Epithelial cell of prostate (primary cell): ENCODE measurements around the gene OR10A2.

DNA sequence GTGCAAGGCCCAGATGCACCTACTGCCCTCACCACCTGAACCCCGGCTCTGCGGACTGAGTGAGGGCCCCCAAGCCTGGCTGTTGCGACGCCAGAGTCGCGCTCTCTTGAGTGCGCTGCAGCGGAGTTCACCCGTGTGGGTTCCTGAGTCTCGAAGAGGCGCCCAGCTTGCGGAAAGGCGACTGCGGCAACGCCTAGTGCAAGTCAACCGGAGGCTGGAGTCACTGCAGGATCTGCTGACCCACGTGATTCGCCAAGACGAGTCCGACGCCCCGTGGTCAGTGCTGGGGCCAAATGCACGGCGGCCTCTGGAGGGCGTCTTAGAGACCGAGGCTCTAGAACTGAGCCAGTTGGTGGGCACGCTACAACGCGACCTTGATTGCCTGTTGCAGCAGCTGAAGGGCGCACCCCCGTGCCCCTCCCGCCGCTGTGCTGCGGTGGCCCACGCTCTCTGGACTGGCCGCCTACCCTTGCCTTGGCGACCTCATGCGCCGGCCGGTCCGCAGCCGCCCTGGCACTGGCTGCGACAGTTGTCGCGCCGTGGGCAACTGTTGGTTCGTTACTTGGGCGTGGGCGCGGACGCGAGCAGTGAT is 32.7 kb downstream of the RRP8 start:
- RRBS, result no CpG with 5 or more reads among the region's 52 CpGs

GRCh38 chr11:6627602-6628284 is 8.5 kb upstream of the TPP1 start:
- RRBS, result no CpG with 5 or more reads among the region's 4 CpGs

DNA sequence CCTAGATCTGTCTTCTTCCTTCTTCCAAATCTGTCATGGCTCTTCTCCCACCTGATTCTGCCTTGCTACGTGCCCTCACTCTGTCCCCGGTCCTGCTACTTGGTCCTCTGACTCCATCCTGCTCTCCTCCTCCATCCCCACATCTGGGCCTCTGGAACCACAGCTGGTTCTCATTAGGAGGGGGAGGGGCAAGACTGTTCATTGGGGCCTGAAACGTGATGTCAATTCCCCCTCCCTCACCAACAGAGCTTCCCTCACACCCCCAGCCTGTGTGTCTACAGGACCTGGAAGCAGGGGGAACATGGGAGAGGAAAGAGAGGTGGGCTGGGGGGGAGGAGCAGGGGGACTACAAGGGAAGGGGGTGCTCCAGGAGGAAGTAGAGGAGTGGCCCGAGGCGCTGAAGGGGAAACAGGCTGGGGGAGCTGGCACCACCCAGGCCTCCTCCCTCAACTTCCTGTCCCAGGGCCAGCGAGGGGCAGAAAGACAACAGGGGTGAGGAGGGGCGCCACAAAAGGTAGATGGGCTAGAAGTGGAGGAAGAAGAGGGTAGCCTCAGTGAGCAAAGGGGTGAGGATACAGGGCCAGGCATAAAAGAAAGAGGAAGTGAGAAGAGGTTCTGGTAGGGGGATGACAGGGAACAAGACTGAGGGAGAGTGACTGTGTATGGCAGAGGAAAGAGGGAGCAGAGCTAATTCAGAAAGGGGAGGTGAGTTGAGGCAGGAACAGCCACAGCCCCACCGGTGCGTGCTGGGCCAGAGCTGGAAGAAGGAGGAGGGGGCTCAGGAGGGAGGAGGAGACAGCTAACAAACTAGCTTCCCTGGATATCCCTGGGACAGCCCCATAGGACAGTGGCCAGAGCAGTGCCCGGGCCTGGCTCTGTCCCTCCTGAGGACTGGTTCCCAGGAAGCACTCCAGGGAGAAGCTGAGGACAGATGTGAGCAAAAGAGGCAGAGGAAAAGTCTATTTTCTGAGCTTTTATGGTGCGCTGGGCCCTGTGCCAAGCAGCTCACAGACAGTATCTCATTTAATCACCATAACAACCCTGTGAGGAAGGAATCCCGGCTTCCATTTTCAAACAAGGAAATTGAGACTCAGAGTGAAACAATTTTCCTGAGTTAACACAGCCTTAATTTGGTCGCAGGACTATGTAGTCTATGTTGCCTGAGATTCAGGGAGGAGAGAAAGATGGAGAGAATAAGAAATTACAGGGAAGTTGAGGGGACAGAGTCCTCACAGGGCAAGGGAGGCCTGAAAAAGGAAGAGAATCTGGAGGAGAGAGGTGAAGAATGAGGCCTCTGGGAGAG is 8.6 kb downstream of the DCHS1 start:
- RRBS, result no CpG with 5 or more reads among the region's 13 CpGs

GRCh38 chr11:6862907-6863351 is at the start of gene OR10A2:
TSS of gene OR10A2 (plus strand) at chr11:6863057.
- RRBS, result no CpG with 5 or more reads among the region's 1 CpG

DNA sequence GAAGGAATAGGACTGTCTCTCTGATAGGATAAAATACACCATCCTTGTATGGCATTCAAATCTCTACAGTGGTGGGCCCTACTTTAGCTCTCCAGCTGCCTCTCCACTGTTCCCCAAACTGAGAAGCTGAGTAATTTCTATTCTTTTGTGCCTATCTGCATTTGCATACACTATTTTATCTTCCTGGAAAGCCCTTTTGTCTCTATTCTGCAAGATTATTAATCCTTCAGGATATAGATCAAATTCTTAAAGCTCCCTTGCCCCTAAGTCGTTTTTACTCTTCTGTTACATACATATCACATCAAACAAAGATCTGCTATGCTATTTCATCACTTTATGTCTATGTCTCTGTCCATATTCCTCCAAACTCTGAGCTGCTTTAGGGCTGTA is 7.5 kb downstream of the PPFIBP2 start:
- RRBS, result no CpG with 5 or more reads among the region's 1 CpG

DNA sequence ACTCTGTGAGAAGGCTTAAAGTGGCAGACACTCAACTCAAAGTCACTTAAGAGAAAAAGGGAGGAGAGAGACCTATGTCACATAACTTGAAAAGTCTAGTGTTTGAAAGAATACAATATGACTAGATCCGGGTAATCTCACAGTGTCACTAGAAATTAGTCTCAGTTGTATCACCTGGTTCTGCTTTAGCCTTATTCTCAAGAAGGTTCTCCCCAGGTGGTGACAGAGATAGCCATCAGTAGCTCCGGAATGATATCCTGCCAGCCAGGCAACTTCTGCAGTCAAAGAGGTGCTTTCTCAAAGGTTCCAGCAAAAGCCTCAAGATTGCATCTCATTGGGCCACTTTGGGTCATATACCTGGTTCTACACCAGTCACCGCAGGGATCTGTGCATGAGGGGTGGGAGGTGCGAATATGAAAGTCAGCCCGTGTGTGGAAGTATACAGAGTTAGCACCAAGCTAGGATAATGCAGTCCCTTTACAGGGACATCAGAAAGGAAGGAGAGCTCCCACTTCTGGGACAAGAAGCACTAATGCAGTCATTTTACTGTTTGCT is 61.2 kb downstream of the CYB5R2 start:
- RRBS, result 0% methylated on average over 2 of the region's 5 CpGs

DNA sequence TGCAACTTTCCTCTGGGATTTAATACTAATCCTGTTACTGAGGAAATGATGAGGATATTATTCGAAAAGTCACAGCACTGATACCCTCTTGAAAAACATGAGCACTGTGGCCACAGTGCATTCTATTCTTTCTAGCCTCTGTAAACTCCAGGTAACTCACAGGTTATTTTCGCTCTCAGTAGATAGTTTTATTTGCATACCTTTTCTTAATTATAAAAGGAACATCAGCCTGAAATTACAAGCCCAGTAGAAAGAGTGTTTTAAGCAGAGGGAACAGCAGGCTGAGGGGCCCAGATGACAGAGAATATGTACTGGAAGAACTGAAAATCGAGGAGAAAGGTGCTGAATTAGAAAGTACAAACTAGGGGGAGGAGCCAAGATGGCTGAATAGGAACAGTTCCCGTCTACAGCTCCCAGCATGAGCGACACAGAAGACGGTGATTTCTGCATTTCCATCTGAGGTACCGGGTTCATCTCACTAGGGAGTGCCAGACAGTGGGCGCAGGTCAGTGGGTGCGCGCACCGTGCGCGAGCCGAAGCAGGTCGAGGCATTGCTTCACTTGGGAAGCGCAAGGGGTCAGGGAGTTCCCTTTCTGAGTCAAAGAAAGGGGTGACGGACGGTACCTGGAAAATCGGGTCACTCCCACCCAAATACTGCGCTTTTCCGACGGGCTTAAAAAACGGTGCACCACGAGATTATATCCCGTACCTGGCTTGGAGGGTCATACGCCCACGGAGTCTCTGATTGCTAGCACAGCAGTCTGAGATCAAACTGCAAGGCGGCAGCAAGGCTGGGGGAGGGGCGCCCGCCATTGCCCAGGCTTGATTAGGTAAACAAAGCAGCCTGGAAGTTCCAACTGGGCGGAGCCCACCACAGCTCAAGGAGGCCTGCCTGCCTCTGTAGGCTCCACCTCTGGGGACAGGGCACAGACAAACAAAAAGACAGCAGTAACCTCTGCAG is 30.3 kb upstream of the OR5P3 start:
- RRBS, result no CpG with 5 or more reads among the region's 31 CpGs

- RRBS, result no CpG with 5 or more reads among the region's 6 CpGs
Measured at GRCh38 chr11:7890404-7891269, 40.4 kb downstream of the OR10A6 start.

DNA sequence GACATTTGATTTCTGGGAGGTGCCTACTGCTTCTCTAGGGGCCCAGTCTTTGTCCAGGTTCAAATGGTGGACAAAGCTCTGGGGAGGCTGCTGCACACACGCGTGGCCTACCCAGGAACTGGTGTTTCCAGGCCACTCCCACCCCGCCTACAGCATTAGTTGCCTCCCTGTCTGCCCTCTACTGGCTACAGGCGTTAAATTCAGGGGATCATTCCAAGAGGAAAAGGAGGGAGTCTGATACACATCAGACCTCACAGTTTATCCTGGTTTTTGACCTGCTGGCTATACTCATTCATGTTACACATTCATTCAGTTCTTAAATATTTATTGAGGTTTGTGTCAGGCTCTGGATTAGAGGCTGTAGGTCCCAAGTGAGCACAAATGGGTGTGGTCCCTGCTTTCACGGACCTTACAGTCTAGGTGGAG is 11.7 kb downstream of the TUB start:
- RRBS, result no CpG with 5 or more reads among the region's 5 CpGs

DNA sequence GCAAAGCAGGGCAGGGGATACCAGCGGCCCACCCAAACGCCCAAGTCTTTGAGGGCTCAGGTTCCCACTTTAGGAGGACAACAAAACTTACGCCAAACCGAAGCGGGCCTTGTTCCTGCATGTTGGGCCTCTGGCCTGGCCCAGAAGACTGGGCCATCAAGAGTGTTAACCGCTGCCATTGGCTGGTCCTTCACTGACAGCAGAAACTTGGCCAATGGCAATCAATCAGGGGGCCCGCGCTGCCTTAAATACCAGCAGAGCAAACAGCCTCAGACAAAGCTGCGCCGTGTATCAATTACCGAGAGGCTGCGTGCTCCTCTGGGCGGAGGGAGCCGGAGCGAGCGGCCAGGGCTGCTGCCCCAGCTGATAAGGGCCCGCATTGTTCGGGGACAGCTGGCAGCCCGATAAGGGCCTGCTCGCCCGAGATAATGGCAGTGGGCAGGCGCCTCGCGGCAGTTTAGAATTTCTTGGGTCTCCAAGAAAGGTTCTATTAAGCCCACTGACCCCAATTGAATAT is 37.4 kb upstream of the RIC3 start:
- RRBS, result no CpG with 5 or more reads among the region's 24 CpGs

DNA sequence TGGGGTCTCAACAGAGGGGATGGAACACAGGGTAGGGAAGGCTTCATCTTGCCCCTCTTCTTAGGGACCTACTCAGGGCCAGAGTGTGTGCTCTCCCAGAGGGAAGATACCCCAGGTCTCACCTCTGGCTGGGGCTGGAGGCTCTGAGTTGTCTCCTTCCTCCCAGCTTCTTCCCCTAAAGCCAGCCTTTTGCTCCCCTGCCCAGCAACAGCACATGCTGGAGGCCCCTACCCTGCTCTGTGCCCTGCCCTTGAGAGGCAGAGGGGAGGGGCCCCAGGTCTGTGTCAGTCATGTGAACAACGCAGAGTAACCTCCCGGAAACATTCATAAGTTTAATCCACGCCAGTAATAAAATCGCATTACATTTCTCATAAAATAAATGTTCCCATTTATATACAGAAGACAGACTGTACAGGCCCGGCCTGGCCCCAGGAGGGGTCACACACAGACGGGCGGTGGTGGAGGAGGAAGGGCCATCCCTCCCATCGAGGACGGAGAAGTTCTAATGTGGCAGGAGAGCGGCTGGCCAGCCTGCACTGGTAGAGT is 39.6 kb downstream of the LMO1 start:
- RRBS, result 40% methylated on average over 1 of the region's 10 CpGs

DNA sequence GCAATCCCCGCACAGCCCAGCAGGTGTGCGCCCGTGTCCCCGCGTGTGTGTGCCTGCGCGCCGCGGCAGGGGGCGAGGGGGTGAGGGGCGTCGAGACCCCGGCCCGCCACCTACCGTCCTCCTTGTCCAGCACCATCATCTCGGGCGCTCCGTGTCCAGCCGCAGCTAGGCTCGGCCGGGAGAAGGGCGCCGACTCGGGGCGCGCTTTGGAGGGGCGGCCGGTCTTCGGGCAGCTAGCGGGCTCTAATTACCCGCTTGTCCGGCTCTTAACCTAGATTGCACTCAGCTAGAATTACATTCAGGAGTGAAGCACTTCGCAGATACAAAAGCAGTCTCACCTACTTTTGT is 480 bp downstream of the LMO1 start:
- RRBS, result 3% methylated on average over 15 of the region's 33 CpGs

DNA sequence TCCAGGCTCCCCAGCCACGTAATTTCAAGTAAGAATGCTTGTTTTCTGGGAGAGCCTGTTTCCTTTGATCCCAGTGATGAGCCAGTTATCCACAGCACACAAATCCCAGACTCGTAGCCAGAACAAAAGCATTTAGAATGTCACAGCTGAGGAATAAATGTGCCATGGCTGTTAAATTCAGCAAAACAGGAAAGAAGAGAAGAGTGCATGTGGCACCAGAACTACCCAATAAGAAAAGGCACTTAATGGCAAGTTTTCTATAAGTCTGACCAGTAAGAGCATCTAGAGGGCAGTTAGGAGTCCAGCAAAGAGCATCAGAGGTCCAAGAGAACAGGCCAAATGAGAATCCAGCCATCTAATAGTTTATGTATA is 112.0 kb downstream of the STK33 start:
- RRBS, result no CpG with 5 or more reads among the region's 2 CpGs

- RRBS, result no CpG with 5 or more reads among the region's 5 CpGs
Measured at GRCh38 chr11:8640535-8641344, 41.7 kb downstream of the TRIM66 start.

DNA sequence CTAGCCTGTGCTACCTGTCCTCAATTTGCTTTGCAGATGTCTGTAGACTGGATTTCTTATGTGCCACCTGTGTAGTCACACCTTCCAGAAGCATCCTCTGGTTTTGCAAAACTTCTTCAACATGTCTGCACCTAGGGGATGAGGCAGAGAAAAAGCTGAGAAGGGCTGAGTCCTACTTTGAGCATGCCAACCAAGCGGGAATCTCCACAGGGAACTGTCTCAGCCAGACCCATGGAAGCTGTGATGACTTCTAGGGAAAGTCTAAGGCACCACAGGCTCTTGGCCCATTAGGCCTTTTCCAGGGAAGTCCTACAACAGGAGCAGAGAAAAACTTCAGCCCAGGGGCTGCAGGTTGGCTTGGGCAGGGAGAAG is 34.5 kb downstream of the TRIM66 start:
- RRBS, result no CpG with 5 or more reads among the region's 1 CpG

DNA sequence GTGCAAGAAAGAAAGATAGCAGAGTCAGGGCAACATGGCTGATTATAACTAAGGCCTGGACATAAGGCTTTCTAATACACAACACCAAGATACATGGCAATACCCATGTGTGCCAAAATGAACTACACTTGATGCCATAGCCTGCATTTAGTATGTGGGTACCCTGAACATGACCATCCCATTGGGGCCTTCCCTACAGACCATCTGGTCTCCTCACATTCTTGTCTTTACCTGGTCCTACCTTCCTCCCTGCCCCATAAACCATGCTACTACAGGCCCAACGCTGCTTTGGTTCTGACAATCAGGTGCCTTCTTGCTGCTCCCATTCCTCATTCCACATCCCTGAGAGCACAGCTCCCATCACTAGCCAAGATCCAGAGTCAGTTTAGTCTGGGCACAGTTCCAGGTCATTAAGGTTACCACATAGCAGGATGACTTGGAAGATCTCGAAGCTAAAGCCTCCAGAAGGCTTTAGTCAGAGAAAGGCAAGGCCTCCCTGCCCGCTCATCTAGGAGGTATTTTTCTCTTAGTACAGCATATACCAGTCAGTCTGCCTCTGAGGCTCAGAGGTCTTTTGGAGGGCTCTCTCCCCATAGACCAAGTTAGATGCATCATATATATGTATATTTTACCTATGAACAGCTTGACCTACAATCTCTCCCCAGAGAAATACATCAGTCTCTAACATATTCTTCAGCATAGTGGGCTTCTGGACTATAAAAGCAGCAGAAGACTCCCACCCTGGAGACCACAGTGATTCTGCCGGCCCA is 30.4 kb downstream of the TRIM66 start:
- RRBS, result no CpG with 5 or more reads among the region's 4 CpGs

DNA sequence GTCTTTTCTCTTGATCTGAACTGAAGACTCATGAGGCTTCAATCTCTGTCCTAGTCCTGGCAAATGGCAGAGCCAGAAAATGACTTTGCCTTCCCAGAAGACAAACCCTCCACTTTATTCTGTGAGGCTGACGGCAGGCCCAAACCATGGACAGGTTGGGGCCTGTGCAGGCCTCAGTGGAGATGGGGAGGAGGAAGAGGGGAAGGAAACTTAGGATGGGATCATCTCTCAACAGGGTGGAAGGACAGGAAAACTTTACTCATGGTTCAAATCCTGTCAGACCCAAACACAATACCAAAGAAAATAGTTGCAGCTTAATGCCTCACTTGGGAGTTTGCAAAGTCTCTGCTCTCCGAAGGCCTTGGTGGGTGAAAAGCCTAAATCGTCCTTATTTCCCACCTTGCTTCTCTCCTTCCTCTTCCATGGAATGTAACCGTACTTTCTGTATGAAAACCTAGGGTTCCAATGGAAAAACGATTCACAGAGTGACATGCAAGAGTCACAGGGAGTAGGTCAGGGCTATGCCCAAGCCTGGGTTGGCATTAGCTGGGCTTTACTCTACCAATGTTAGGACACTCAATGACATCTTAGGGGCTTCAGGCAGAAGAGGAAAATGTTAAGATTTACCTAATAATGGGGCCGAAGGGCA is 10.0 kb downstream of the RPL27A start:
- RRBS, result no CpG with 5 or more reads among the region's 6 CpGs

GRCh38 chr11:8720228-8720773 is 37.7 kb downstream of the RPL27A start:
- RRBS, result no CpG with 5 or more reads among the region's 3 CpGs

- RRBS, result no CpG with 5 or more reads among the region's 9 CpGs
Measured at GRCh38 chr11:8863326-8863588, 47.7 kb upstream of the AKIP1 start.

DNA sequence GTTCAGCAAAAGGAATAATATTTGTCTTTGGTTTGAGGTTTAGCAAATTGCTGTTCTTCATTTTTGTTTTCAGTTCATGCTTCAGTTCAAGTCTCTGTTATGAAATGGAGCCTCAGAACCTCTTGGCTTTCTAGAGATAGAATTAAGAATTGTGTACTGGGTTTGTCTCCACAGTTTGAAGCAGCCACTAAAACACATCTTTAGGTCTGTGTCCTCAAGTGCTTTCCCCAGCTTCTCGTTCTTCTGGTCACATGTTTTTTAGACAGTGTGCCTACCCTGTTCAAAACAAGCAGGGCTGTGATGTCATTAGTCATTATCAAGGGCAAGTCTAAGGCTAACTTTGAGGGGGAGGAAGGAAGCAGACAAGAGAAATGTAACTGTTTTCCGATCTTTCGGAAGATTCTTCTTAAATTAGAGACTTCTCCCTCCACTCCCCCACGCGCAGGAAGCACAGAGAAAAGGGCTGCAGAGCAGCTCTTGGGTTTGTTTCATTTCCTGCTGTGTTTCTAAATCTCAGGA is 3.0 kb downstream of the AKIP1 start:
- RRBS, result no CpG with 5 or more reads among the region's 5 CpGs